Neural cell (in vitro differentiated cells): Measurements from ENCODE around the genes DRC3, MYO15A and ALKBH5.

DNA sequence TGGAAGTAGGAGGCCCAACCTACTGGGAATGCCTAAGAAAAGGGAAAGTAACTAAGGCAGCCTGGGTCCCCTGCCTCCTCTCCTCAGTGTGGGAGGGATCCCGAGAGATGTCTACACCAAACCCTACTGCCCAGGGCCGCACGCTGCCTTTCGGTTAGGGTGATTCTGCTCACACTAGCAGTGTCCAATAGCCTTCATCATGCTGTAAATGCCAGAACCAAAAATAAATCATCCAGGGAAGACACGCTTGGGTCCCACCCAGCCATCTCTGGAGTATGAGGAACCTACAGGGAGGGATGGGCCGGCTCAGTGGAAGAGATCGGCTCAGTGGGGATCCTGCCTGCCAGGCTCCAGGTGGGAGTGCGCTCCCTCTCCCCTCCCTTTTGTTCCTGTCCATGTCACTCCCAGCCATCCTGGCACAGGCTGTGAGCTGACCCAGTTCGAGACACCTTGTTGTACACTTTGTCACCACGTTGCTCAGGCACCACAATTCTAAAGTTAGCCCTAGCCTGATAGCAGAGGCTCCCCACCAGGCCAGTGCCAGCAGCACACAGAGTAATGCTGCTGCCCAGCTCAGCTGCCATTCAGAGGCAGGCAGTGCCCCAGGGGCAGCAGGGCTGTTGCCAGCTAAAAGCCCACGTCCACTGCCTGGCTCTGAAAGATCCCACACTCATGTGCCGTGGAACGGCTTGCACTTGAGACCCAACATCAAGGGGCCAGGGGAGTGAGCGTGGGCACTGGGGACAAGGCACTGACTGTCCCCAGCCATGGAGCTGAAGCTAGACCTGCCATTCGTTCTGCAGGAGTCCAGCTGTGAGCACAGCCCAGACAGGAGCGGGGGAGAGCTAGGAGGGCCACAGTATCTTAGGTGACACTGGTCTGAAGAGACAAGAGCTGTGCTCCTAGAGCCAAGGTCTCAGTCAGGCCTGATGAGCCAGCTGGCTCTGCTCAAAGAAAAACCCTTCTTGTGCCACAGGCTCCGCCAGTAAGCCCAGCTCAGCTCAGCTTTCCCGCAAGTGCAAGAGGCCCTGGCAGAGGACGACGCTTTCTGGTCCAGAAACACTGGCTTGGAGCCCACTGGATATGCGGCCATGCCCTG lies 24.3 kb downstream of the PEMT start:
- RAMPAGE, long total RNA = no peak

- RAMPAGE, long total RNA = no peak
Observed at GRCh38 chr17:17581454-17582179, 9.9 kb downstream of the PEMT start.

DNA sequence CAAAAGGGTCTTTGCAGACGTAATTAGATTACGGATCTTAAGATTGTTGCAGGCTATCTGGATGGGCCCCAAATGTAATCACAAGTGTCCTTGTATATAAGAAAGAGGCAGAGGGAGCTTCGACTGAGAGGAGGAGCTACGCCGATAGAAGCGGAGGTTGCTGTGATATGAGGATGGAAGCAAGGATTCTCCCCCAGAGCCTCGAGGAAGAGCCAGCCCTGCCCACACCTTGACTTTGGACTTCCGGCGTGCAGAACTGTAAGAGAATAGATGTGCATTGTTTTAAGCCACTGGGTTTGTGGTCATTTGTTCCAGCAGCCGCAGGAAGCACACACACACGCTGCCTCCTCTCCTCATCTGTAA lies 10.5 kb upstream of the RAI1 start:
- RAMPAGE, long total RNA = no peak

GRCh38 chr17:17671735-17672360 lies 9.4 kb upstream of the RAI1 start:
- RAMPAGE, long total RNA = no peak

GRCh38 chr17:17693037-17694235 lies 12.2 kb downstream of the RAI1 start:
- RAMPAGE, long total RNA = no peak

DNA sequence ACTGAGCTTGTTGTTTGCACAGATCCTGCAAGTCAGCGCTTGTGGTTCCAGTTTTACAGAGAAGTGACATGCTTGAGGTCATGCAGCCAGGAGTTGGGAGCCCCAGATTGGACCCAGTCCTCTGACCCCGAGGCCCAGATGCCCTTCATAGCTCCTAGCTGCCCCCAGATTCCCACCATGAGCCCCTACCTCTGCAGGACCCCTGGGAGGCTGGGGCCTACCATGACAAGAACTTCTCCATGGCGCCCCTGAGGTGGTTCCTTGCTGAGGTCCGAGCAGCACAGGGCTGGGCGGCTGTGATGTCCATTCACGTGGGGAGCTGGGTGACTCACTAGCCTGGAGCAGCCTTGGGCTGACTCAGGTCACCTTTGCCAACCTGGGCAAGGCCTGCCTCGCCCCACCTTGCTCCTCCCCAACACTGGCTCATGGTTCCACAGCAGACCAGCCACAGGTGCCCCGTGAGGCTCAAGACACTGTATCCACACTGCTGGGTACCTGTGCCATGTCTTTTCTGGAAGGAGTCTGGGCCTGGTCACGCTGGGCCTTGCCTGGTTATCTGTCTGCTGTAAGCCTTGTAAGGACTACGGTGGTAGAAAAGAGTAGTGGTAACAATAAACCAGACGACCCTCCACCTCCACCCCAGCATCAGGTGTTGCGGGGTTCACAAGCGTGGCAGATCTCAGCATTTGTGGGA lies 47.6 kb downstream of the RAI1 start:
- RAMPAGE, long total RNA = no peak

- RAMPAGE, long total RNA = no peak
Observed at GRCh38 chr17:17739739-17740501, 58.7 kb downstream of the RAI1 start.

DNA sequence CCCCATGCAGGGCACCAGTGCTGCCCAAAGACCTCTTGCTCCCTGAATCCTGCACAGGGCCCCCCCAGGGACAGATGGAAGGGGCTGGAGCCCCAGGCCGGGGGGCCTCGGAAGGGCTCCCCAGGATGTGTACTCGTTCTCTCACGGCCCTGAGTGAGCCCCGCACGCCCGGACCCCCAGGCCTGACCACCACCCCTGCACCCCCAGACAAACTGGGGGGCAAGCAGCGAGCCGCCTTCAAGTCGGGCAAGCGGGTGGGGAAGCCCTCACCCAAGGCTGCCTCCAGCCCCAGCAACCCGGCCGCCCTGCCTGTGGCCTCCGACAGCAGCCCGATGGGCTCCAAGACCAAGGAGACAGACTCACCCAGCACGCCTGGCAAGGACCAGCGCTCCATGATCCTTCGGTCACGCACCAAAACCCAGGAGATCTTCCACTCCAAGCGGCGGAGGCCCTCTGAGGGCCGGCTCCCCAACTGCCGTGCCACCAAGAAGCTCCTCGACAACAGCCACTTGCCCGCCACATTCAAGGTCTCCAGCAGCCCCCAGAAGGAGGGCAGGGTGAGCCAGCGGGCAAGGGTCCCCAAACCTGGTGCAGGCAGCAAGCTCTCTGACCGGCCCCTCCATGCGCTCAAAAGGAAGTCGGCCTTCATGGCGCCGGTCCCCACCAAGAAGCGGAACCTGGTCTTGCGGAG lies 40.7 kb downstream of the SREBF1 start:
- RAMPAGE, long total RNA = no peak

DNA sequence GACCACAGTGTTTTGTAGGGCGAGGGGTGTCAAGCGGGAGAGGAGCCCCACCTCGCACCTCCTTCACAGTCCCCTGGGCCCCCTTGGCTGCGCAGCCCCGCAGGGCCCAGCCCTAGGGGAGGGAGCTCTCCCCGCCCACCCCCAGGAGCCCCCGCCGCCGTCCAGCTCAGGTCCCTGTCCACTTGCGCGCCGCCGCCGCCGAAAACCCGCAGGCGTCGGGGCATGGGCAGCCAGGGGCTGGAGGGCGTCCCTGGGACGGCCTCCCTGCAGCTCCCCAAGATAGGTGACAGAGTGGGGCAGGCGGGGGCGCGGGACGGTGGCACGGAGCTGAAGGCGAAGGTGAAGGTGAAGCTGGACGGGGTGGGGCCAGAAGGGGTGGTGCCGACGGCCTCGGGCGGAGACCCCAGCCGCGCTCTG lies 27.3 kb downstream of the SREBF1 start:
- RAMPAGE, long total RNA = no peak

DNA sequence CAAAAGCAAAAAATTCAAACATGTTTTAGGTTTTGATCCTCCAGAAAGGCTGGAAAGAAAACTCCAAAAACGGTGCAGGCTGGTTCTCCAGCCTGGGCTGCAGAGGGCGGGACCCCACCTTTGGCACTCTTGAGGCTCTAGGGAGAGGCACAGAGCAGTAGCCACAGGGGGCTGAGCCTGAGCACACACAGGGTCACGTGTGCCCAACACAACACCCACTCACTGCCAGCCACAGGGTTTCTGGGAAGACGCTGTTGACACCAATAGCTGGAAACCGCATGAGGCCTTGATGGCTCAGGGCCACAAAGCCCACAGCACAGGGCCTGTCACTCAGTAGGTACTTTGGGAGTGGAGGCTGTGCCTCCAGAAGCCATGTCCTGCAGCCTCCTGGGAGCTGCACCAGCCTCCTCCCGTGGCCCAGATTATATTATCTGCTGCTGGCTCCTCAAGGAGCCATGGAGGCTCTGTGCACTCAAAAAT lies 12.3 kb upstream of the SREBF1 start:
- RAMPAGE, long total RNA = no peak

- RAMPAGE, long total RNA = no peak
Observed at GRCh38 chr17:17955256-17955756, 16.9 kb downstream of the TOM1L2 start.

DNA sequence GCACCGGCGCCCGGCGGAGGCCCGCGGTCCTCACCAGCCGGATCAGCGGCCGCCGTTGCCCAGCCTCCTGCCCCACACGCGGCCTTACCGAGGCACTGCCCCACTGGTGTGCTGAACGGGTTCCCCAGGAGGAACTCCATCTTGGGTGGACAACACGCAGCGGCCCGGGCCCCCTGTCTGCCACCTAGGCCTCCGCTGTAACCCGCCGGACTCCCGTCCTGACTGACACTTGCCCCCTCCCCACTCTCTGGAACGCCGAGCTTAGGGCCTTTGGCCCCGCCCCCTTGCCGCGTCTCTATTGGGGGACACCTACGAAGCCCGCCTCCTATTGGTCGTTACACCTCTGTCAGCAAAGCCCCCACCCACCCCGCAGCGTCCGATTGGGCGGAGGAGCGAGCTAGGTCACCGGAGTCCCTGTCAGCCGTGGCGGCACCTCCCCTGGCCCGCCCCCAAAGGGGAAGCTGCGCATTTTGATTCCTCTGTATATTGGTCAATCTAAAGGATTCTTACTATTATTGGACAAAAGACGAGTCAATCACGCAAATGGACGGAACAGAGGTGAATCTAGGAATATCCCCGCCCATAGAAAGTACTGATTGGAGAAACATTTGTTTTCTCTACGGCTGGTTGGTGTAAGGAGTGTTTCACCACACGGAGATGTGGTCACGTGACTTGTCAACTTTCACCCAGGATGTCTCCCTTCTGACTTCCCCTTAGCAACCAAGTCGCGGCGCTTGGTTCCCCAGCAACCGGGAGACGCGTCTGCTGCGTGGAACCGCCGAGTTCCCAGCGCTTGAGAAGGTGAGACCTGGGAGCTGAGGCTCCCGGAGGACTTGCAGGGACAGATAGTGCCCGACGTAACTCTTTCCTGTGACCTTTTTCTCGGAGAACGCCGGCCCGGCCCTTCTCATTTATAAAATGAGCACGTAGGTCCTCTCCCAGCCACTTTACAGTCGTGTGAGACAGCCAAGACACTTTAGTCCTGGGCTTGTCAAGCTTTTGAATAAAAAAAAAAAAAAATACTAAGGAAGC lies at the start of gene DRC3:
Gene DRC3 (plus strand): TSS at position 689 of the 1,032 bp plus-strand sequence.
- RAMPAGE, long total RNA = start-site peak on the minus strand centred at position 210 of the sequence, 73 bp wide, 1,372 and 1,676 reads in 2 replicates

DNA sequence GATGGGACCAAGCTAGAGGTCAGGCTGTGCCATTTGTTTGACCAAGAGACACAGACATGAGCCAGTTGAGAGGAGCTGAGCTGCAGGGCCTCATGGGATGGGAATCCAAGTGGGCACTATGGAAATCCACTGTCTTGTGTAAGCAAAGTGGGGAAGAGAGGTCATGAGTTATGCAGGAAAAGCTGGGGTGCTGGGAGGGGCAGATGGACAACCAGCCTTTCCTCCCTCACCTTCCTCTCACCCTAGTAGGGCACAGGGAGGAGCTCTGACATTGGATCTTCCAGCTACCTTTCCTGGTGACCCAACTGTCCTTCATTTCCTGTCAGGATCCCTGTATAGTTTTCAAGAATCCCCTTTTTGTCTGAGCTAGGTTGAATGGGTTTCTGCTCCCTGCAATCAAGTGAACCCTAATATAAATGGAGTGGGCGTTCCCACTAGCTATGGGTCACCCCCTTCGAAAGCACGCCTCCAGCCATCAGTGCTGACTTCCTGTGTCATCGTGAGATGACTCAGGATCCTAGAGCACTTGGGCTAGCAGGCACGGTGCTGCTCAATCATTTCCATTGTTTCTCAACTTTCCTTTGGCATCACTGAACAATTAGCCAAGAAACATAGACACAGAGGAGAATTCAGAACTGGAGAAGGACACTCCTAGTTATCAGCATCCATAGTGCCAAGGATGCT lies 13.5 kb downstream of the ATPAF2 start:
- RAMPAGE, long total RNA = no peak

- RAMPAGE, long total RNA = no peak
Observed at GRCh38 chr17:18026133-18026849, 12.7 kb downstream of the ATPAF2 start.

GRCh38 chr17:18104147-18104944 lies 4.2 kb upstream of the MYO15A start:
- RAMPAGE, long total RNA = no peak

GRCh38 chr17:18108672-18108793 lies at the start of gene MYO15A:
TSS of gene MYO15A (plus strand) at chr17:18108756.
- RAMPAGE, long total RNA = no peak

DNA sequence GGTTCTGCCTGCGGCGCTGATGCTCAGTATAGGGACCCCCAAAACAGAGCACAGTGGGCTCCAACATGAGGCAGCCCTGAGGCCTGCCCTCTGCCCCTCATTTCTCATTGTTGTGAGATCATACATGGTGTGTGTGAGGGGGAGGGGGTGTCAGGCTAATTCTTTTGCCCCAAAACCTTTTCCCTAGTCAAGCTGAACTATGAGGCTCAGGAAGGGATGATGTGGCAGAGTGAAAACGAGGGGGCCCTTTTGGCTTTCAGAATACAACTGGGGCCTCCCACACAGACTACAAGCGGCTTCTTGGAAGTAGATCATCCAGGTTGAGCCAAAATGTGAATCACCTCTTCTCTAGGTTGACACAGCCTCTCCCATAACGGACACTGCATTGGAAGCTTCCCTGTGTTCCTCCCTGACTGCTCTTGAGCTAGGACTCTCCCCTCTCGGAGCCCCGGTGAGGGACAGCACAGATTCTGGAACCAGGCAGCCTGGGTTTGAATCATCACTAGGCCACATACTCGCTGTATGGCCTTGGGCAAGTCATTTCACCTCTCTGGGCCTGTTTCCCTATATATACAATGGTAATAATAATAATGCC lies 2.3 kb upstream of the ALKBH5 start:
- RAMPAGE, long total RNA = no peak

DNA sequence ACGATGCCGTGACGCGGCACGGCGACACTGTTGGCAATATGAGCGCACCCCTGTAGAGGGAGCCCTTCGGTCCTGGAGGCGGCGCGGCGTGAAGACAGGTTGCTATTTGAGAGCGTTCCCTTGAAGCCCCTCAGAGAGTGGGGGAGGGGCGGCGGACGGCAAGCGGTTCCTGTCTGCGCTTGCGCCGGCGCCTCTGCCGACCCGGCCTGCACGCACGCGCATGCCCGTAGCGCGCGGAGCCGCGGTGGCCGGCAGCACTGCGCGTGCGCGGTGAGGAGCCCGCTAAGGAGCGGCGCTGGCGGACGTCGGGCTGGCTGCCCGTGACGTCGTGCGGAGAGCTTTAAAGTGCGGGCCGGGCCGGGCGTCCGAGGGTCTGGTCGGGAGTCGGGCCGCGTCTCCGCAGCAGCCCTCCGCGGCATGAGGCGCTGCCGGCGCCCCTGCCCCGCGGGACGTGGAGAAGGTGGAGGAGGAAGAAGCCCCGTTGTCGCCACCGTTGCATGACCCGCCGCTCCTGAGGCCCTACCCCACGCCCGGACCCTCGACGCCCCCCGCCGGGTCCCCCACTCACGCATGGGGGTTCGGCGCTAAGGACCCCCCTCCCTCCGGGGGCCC lies at the start of gene ALKBH5:
Gene ALKBH5 (plus strand): TSS at position 273 of the 612 bp plus-strand sequence.
- RAMPAGE, long total RNA = no peak

GRCh38 chr17:18324562-18325296 lies 9.6 kb downstream of the SMCR8 start:
- RAMPAGE, long total RNA = no peak

DNA sequence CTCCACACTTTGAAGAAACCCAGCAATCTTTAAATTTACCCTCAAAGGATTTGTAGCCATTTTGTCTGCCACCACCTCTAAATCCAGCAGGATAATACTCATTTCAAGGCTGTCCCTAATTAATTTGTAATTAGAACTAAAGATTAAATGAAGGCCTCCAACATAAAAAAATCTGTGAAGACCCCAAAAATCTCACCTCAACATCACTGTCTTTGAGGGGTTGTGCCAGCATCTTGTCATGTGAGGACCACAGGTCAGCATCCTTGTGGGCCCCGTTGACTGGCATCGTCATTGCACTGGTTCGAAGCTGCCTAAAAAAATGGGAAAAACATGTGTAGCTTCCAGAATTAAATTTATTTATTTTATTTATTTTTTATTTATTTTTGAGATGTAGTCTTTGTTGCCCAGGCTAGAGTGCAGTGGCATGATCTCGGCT lies 7.6 kb downstream of the SHMT1 start:
- RAMPAGE, long total RNA = no peak